ENCODE measurements around a stretch of chr2.

- PRO-cap, 4 experiments = no peak in any of the 4 experiments
- RAMPAGE, long total RNA, 2 experiments = no peak in any of the 2 experiments
Measured at GRCh38 chr2:134985025-134985224, 62.3 kb downstream of the MAP3K19 start.

GRCh38 chr2:135537753-135538221 lies 6.5 kb downstream of the R3HDM1 start:
- PRO-cap, 4 experiments = no peak in any of the 4 experiments
- RAMPAGE, long total RNA, 2 experiments = no peak in any of the 2 experiments

- PRO-cap, 4 experiments = no peak in any of the 4 experiments
- RAMPAGE, long total RNA, 2 experiments = no peak in any of the 2 experiments
Measured at GRCh38 chr2:135770414-135770908, 28.8 kb downstream of the UBXN4 start.

GRCh38 chr2:135787367-135787845 lies 45.8 kb downstream of the UBXN4 start:
- PRO-cap, 4 experiments = no peak in any of the 4 experiments
- RAMPAGE, long total RNA, 2 experiments = no peak in any of the 2 experiments

DNA sequence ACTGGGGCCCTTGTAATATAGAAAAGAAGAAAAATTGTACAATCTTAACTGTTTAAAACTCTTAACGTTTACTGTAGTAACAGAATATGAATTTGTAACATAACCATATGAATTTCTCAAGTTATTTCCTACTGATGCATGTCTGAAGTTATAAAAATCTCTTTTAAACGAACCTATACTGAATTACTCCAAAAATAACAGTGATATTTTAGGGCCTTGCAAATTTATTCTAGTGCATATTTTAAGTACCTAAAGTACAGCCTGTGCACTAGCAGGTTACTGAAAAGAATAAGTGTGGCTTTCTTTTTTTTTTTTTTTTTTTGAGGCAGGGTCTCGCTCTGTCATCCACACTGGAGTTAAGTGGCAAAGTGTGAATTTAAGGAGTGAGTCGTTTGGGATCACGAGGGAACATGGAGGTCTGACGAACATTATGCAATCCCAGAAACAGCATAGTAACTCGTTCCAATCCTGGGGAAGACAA lies 30.7 kb upstream of the MCM6 start:
- PRO-cap, 4 experiments = no peak in any of the 4 experiments
- RAMPAGE, long total RNA, 2 experiments = no peak in any of the 2 experiments

DNA sequence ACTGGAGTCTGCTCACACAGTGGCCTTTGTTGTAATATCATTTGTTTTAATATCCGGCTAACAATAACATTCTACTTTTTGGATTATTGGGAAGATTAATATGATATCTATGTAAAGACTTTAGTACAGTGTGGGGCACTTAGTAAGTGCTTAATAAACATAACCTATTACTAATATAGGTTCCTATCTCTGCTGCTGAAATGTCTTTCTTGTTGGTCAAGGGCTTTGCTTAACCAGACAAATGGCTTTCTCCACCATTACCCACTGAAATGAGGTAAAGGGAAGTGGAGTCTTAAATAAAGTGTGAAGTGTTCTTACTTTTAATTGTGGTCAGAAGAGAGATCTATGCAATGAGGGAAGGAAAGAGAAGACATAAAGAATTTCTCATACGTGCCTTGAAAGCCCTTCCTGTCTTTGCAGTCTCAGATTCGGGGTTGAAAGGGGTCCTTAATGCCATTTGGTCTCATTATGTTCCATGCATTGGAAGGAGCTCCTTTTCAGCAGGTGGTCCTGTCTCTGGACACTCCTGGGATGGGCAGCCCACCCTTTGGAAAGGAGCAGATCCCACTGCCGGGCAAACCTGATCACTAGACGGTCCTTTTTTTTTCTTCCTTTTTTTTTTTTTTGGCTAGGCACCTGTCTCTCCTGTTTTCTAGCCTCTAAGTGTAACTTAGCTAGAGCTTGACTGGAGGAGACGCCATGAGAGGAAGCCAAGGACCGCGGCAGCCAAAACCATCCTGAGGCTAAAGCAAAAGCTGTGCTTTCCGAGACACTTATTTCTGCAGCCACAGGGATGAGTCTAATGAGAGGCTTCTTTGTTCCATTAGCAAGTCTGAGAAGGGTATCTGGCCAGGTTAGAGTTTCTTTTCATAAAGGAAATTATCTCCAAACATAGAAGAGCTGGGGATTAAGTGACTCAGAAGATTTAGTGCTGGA lies 7.0 kb upstream of the CXCR4 start:
- PRO-cap, 4 experiments = peak in 1 of 4 experiments; most common plus-strand start position 350 of the sequence (in 1); most common minus-strand start position 270 of the sequence (in 1)
- RAMPAGE, long total RNA, 2 experiments = no peak in any of the 2 experiments

- PRO-cap, 4 experiments = no peak in any of the 4 experiments
- RAMPAGE, long total RNA, 2 experiments = no peak in any of the 2 experiments
Measured at GRCh38 chr2:136254734-136255267, 136.9 kb upstream of the CXCR4 start.

GRCh38 chr2:136863680-136864156 lies 98.4 kb downstream of the THSD7B start:
- PRO-cap, 4 experiments = no peak in any of the 4 experiments
- RAMPAGE, long total RNA, 2 experiments = no peak in any of the 2 experiments

DNA sequence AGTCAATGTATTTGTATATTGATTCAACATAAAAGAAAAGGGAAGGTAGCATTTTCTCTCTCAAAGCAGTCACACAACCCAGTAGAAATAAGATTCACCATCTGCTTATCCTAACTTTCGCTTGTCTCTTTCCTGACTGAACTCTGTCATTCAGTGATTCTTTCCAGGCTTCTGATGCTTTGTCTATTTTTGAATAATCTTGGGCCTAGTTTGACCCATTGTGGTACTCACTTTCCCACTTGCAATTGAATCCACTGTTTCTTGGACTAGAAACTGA lies 1.2 kb downstream of the SPOPL start:
- PRO-cap, 4 experiments = no peak in any of the 4 experiments
- RAMPAGE, long total RNA, 2 experiments = no peak in any of the 2 experiments

DNA sequence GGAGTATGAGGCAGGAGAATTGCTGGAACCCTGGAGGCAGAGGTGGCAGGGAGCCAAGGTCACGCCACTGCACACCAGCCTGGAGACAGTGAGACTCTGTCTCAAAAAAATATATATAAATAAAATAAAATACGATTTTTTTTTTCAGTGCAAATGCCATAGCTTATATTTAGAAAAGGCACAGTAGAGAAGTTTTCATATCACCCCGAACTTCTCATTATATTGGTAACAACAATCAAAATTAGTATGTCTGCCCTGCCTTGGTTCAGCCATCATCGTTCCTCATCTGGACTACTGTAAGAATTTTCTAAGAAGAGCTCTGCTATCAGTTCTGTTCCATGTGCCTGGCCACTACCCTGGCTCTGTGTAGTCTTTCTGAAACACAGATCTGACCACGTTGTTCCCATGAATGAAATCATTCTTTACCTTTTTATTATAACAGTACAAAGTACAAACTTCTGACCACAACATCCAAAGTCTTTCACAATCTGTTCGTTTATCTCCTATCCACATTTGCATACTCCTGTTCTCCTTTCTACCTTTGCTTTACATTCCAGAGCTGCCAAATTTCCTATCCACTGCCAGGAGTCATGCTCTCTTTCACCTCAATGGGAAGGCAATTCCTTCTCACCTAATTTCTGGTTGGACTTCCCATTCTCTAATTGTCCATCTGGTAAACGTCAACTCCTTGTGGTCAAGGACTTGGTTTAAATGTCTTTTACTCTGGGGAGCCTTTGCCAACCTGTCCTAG lies 284.6 kb upstream of the LRP1B start:
- PRO-cap, 4 experiments = peak in 3 of 4 experiments; most common plus-strand start position 565 of the sequence (in 3); most common minus-strand start position 298 of the sequence (in 2)
- RAMPAGE, long total RNA, 2 experiments = no peak in any of the 2 experiments

GRCh38 chr2:143141347-143141659 lies 12.1 kb downstream of the ARHGAP15 start:
- PRO-cap, 4 experiments = no peak in any of the 4 experiments
- RAMPAGE, long total RNA, 2 experiments = no peak in any of the 2 experiments

DNA sequence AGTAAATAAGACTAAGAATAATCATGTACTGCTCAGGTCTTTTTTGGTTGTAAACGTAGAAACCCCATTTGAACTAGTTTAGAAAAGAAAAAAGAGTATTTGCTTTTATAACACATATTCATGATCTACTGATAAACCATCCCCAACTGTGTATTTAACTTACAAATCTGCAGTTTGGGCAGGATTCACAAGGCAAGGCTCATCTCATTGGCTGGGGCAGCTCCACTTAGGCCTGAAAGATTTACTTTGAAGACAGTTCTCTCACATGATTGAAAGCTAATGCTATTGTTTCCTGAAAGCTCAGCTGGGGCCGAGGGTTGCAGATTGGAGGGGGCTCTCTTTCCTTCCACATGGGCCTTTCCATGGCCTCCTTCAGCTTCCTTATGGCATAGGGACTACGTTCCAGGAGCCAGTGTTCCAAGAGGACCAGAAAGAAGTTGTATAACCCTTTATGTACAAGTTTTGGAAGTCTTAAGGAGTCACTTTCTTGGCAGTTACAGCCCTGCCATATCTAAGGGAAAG lies 47.4 kb downstream of the ARHGAP15 start:
- PRO-cap, 4 experiments = no peak in any of the 4 experiments
- RAMPAGE, long total RNA, 2 experiments = no peak in any of the 2 experiments

GRCh38 chr2:143482606-143483098 lies 353.4 kb downstream of the ARHGAP15 start:
- PRO-cap, 4 experiments = no peak in any of the 4 experiments
- RAMPAGE, long total RNA, 2 experiments = no peak in any of the 2 experiments

- PRO-cap, 4 experiments = no peak in any of the 4 experiments
- RAMPAGE, long total RNA, 2 experiments = no peak in any of the 2 experiments
Measured at GRCh38 chr2:143521413-143521851, 392.2 kb downstream of the ARHGAP15 start.

- PRO-cap, 4 experiments = no peak in any of the 4 experiments
- RAMPAGE, long total RNA, 2 experiments = no peak in any of the 2 experiments
Measured at GRCh38 chr2:144117242-144117850, 215.0 kb downstream of the GTDC1 start.

DNA sequence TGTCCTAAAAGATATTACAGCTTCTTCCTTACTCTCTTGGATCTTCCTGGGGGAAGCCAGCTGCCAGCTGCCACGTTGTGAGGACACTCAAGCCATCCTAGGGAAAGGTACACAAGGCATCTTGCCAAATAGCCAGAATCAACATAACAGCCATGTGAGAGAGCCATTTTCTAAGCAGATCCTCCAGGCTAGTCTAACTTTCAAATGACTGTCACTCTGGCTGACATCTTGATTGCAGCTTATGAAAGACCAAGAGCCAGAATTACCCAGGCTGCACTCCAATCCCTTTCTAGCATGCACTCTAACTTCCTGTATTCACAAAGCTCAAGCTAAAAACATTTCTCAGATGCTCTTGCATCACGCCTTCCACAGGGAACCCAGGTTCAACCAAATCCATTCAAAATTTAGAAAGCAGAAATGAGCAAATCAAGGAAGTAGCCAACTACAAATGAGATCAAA lies 94.5 kb downstream of the GTDC1 start:
- PRO-cap, 4 experiments = no peak in any of the 4 experiments
- RAMPAGE, long total RNA, 2 experiments = no peak in any of the 2 experiments

- PRO-cap, 4 experiments = no peak in any of the 4 experiments
- RAMPAGE, long total RNA, 2 experiments = no peak in any of the 2 experiments
Measured at GRCh38 chr2:144332848-144333306, 565 bp upstream of the GTDC1 start.

DNA sequence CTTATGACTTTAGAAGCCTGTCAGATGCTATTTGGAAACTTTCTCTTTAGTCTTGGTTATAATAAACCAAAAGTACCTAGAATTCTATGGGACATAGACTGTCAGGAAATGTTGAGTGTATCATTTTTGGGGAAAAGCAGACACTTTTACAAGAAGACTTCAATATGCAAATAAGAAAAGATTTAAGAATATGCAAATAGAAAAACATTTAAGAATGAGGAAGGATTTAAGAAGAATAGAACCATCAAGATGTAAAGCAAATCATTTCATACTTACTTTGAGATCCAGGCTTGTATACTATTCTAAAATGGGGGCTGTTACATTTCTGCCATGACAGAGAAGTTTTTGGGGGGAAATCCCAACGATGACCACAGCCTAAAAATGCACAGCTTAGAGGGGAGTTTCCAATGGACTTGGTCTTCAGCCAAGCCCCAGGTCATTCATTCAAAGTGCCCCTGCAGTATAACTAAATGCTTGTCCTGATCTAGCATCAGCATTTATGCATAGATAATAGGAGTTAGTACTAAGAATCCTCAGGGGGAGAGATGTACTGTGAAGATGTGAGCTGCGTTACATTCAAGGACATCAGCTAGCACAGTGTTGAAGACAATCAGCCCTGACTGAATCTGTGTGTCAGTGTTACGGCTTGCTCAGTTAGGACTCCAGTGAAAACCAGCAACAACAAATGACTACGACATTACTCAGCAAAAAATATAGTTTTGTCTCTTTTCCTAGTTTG lies 26.6 kb upstream of the GTDC1 start:
- PRO-cap, 4 experiments = no peak in any of the 4 experiments
- RAMPAGE, long total RNA, 2 experiments = no peak in any of the 2 experiments

- PRO-cap, 4 experiments = no peak in any of the 4 experiments
- RAMPAGE, long total RNA, 2 experiments = start-site peak on the minus strand in 1 of 2 experiments, at chr2:144388716-144388888 at its widest, 24 reads per replicate
Measured at GRCh38 chr2:144388428-144389095, 56.2 kb upstream of the GTDC1 start.

DNA sequence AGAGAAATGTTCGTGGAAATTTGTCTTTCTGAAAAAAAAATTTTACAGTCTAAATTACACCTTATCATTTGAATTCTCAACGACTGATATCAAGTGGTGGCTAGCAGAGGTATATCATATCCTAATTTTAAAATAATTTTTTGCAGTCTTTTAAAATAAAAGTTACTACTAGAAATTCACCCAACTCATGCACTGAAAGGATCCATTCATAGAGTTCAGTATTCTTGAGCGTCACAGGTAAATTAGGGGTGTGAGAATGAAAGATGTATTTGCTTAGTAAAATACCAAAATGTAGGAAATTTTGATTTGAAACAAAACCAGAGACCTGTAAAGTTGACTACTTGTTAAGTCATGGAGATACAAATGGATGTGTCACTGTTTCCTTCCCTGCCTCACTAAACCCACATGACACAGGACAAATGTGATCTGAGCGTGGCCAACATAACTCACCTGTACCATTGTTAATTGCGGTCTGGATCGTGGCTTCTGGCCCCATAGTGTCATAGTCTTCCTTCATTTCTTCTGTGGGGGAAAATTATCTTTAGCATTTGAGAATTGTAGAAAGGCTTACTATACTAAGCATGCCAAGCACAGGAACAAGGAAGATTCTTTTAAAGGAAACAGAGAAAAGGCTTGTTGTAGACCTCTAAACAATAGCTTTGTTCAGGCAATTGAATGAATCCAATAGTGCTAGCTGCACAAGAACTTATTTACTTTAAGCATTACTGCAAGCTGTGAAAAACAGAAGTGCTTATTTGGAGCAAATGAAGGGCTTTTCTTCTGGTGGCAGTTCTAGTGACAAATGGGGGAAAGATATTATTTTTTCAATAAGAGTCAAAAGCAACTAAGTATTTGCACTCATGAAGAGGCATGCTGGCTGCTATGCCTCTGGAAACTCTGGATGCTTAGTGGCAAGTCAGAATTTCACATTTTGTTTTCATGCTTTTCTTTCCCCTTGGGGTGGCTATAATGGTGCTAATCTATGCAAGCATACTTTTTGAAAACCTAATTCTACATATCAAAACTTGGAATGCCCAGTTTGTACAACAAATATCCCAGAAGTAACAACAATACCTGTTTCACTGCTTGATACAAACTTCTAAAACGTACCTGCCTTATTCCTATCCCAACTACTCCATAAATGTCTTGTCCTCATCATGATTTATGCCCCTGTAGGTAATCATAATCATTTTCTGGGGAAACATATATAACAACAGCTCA lies 92.4 kb upstream of the GTDC1 start:
- PRO-cap, 4 experiments = no peak in any of the 4 experiments
- RAMPAGE, long total RNA, 2 experiments = no peak in any of the 2 experiments

Measured in right lobe of liver (tissue), 4 donors.